Keratinocyte (primary cell): Measurements from ENCODE around the genes CREB3L2, AKR1D1 and KIAA1549.

DNA sequence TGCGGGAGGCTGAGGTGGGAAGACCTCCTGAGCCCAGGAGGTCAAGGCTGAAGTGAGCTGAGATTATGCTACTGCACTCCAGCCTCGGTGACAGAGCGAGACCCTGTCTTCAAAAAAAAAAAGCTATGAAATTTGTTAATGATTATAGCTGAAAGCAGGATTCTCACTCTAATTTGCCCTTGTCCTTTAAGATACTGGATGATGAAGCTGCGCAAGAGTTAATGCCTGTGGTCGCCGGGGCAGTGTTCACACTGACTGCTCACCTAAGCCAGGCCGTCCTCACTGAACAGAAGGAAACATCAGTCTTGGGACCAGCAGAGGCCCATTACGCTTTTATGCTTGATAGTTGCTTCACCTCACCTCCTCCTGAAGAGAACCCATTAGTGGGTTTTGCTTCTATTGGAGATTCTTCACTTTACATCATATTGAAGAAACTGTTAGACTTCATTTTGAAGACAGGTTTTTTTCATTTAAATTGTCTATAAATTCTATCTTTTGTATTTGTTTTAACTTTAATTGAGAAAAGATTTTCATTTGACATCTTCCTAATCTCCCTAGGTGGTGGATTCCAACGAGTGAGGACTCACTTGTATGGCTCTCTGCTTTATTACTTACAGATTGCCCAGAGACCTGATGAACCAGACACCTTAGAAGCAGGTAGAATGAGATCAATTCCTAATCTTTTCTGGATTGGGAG lies 42.9 kb upstream of the STMP1 start:
CAGE:
- cytosol, long polyA minus RNA: no peak
- cytosol, long polyA plus RNA: no peak
- long polyA plus RNA: no peak
- nucleus, long polyA minus RNA: no peak
- nucleus, long polyA plus RNA: no peak

GRCh38 chr7:137878230-137879026 lies 31.7 kb upstream of the DGKI start:
CAGE:
- cytosol, long polyA minus RNA: no peak
- cytosol, long polyA plus RNA: no peak
- long polyA plus RNA: no peak
- nucleus, long polyA minus RNA: no peak
- nucleus, long polyA plus RNA: no peak

GRCh38 chr7:137879038-137880010 lies 32.5 kb upstream of the DGKI start:
CAGE:
- cytosol, long polyA minus RNA: start-site peak on the minus strand at chr7:137879199-137879266, 13 reads
- cytosol, long polyA plus RNA: no peak
- long polyA plus RNA: no peak
- nucleus, long polyA minus RNA: start-site peak on the minus strand at chr7:137879001-137879211, 53 reads
- nucleus, long polyA plus RNA: no peak

DNA sequence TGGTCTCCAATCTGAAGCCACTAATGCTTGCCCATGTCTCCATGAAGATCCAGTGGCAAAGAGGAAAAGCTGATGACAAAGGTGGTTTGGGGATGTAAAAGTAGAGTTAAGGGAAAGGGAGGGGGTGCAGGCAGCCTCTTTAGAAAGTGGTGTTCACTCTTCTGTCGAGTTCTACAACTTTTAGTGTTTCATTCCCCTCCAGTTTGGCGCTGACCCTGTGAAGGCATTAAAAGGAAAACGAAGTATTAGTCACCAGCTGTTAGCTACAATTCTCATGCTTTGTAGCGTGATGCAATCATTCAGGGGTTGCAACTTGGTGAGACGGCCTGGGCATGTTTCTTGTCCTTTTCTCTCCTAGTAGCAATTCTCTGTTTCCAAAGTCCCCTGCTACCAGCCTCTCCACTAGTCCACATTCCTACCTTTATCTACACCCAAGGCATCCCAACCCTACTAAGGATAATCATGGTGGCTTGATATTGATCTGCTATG lies 33.6 kb upstream of the DGKI start:
CAGE:
- cytosol, long polyA minus RNA: no peak
- cytosol, long polyA plus RNA: no peak
- long polyA plus RNA: no peak
- nucleus, long polyA minus RNA: no peak
- nucleus, long polyA plus RNA: no peak

DNA sequence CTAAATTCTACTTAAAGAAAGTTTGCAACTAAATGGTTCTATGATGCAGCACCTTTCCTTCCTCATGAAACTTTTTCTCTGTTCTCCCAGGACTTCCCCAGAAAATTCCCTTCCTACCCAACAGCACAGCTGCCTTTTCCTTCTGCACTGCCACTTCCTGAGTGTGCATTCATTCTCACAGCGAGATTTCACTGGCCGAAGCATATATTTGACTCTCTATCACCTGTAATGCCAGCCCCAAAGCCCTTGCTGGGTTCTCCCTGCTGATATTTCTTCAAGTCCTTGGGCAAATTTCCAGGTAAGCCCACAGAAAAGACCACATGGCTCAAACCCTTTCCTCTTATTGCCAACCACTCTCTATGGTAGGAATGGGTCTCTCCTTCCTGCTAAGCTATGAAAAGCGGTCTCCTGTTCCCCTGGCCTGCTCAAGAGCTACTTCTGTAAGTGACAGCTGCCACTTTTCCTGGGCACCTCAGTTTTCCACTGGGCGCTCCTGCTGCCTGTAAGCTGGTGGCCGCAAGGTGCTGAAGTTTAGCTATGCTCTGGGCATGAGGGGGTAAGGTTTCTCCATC lies 41.6 kb upstream of the DGKI start:
CAGE:
- cytosol, long polyA minus RNA: no peak
- cytosol, long polyA plus RNA: no peak
- long polyA plus RNA: no peak
- nucleus, long polyA minus RNA: start-site peak on the minus strand centred at position 331 of the sequence, 105 bp wide, 9 reads
- nucleus, long polyA plus RNA: no peak

DNA sequence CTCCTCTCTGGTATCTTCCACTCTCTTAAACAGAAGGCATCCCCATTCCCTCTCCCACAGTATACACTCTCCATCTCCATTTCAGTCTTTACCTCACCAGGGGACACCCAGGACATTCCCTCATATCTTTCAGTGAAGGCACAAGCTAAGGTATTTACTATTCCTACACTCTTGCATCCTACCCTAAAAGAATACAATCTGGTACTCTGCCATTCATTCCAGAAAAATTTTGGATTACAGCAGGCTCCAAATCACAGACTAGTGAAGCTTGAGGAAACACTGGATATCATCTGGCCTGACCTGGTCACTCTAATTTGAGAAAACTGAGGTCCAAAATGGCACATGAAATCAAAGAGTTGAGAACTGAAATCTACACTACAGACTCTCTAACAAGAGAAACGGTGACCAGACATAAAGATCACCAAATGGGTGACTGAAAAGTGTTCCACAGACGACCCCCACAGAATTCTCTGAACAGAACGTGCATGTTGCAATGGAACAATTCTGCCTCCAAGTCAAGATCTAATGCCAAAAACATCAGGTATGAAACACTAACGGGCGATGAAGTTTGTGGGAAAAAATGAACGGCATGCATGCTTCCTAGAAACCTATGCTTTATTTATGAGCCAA lies 61.6 kb downstream of the CREB3L2 start:
CAGE:
- cytosol, long polyA minus RNA: no peak
- cytosol, long polyA plus RNA: no peak
- long polyA plus RNA: no peak
- nucleus, long polyA minus RNA: no peak
- nucleus, long polyA plus RNA: no peak

GRCh38 chr7:137942438-137942859 lies 59.4 kb downstream of the CREB3L2 start:
CAGE:
- cytosol, long polyA minus RNA: no peak
- cytosol, long polyA plus RNA: no peak
- long polyA plus RNA: no peak
- nucleus, long polyA minus RNA: no peak
- nucleus, long polyA plus RNA: no peak

DNA sequence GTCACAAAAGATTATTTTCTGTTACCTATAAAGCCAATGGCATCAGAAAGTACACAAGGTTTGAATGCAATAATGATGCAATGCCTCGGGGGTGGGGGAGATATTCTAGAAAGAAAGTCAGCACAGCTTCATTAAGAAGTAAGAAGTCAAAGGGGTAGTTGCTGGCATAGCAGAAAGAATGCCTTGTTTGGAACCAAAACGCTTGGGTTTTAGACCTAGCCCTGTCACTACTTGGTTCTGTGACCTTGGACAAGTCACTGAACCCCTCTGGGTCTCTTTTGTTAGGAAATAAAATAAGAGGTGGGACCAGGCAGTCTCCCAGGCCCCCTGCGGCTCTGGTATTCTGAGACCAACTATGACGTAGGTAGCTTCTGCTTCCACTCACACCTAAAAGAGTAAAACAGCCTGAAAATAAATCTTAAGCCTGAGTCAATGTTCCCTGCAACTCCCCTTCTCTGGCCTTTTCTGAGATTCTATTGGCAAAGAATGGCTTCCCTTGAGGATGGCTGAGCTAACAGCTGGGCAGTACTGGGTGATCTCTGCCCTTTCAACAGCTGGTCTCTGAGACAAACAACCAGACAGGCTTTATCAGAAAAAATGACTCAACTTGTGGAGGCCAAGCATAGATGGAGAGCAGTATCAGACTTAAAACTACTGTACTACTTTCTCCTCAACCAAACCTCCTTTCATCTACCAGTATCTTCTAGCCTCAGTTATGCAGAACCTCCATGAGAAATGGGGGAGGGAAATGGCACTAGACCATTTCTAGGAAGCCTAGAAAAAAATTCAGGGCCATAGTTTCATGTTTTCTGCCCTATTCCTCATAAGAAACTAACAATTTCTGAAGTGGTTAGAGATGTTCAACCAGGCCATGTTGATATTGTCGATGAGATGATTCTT lies 58.8 kb downstream of the CREB3L2 start:
CAGE:
- cytosol, long polyA minus RNA: no peak
- cytosol, long polyA plus RNA: no peak
- long polyA plus RNA: no peak
- nucleus, long polyA minus RNA: no peak
- nucleus, long polyA plus RNA: no peak

GRCh38 chr7:137990232-137990766 lies 11.6 kb downstream of the CREB3L2 start:
CAGE:
- cytosol, long polyA minus RNA: no peak
- cytosol, long polyA plus RNA: no peak
- long polyA plus RNA: no peak
- nucleus, long polyA minus RNA: no peak
- nucleus, long polyA plus RNA: no peak

DNA sequence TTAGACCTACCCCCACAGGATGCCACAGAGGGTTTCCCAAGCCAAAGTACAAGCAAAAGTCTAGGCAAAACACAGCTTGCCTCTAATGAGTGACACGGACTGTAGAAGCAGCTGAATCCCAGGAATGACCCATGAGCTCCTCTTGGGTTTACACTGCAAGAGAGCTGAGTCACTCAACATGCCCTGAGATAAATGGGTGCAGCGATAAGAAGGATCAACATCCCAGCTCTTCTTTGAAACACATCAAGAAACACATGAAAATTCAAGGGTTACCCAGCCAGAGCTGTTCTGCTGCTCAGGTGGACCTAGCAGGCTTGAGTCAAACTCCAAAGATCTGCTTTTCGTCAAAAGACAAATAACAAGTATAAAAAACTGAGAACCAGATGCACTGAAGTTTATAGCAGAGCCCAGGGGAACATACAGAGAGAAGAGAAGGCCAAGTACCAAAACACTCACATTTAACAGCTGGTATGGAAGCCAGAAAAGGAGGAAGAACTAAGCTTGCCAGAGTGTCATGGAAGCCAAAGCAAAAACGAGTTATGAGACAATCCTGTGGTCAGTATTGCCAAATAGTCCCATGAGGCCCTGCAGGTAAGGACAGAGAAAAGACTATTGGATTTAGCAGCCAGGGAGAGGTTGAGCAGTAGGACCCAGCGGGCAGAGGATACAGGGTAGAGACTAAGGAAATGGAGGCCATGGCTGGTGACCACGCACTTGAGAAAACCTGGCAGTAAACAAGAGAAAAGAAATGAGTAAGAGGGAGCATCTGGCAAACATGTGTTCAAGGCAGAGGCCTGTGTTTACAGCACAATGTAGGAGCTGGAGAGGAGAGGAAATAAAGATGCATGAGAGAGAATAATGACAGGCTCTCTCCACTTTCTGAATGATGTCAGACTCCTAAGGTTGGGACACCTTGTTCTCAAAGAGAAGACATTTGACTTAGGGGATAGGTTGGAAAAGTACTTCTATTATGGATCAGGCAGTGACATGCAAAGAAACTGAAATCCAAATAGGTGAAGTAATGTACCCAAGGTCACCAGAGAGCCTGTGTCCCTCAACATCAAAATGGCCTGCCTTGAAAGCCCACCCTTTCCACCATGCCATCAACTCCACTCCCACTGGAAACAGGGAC lies 9.3 kb downstream of the CREB3L2 start:
CAGE:
- cytosol, long polyA minus RNA: no peak
- cytosol, long polyA plus RNA: no peak
- long polyA plus RNA: no peak
- nucleus, long polyA minus RNA: no peak
- nucleus, long polyA plus RNA: no peak

CAGE:
- cytosol, long polyA minus RNA: start-site peak on the minus strand at chr7:138002060-138002098, 144 reads
- cytosol, long polyA plus RNA: no peak
- long polyA plus RNA: start-site peak on the minus strand at chr7:138002047-138002120, 76 and 170 reads in 2 replicates
- nucleus, long polyA minus RNA: start-site peak on the minus strand at chr7:138002053-138002091, 152 reads
- nucleus, long polyA plus RNA: no peak
Measured at GRCh38 chr7:138001213-138002220, at the start of gene CREB3L2. Gene CREB3L2 (minus strand): TSS chr7:138002086.

CAGE:
- cytosol, long polyA minus RNA: no peak
- cytosol, long polyA plus RNA: no peak
- long polyA plus RNA: no peak
- nucleus, long polyA minus RNA: no peak
- nucleus, long polyA plus RNA: no peak
Measured at GRCh38 chr7:138075803-138076563, at the start of gene AKR1D1. Gene AKR1D1 (plus strand): TSS chr7:138076459.

GRCh38 chr7:138352463-138353140 lies 107.5 kb upstream of the TRIM24 start:
CAGE:
- cytosol, long polyA minus RNA: no peak
- cytosol, long polyA plus RNA: no peak
- long polyA plus RNA: no peak
- nucleus, long polyA minus RNA: no peak
- nucleus, long polyA plus RNA: no peak

DNA sequence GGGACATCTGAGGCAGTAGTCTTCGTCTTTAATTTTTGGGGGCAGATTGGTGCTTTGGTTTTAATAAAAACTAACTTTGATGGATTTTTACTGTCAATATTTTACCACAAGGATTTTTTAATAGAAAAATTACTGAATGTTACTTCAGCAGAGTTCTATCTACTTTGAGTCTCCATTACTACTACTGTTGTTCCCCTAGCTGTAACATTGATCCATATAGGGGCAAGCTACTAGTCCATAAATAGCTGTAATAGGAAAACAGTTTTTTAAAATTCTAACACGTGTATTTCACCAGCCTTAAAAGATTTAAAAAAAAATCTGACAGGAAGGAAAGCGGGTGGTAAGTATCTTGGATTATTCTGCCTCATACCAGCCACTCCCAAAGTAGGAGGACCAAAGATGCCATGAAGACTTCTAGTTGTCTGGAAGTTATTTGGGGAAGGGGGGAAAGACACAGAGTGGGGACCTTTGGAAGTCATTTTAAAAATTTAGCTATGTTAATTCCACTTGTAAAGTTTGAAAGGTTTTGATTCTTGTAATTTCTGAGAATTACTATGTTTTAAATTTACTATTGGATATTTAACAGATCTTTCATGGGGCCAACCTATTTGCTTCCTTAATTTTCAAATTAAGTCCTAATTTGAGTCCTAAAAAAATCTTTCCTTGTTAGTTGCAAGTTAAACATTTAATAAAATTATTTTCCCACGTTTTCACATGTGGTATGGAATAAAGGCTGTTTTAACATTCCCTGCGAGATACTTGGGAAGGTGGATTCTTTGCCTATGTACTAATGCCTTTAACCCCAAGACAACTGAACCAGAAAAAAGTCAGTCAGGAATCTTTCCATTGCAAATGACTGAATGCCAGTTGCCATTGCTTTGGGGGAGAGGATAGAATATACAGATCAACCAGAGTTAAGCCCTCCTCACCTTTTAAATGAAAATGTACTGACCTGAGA lies 111.6 kb downstream of the SVOPL start:
CAGE:
- cytosol, long polyA minus RNA: no peak
- cytosol, long polyA plus RNA: no peak
- long polyA plus RNA: no peak
- nucleus, long polyA minus RNA: no peak
- nucleus, long polyA plus RNA: no peak

DNA sequence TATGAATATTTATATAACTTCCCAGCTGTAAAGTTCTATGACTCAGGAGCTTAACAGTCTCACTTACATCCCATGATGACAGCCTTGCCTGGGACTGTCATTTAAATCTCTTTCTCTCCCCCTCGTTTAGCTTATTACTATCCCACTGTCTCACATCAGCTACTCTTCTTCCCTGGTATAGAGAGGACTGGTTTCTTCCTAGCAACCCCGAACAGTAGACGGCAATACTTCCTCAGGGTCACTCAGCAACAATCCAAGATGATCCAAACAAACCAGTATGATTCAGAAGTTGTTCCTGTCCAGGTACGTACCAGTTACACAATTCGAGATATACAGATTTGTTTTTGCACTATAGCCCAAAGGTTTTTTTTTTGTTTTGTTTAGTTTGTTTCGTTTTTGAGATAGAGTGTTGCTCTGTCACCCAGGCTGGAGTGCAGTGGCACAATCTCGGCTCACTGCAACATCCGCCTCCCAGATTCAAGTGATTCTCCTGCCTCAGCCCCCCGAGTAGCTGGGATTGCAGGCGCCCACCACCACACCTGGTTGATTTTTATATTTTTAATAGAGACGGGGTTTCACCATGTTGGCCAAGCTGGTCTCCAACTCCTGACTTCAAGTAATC lies 22.6 kb downstream of the KIAA1549 start:
CAGE:
- cytosol, long polyA minus RNA: no peak
- cytosol, long polyA plus RNA: no peak
- long polyA plus RNA: no peak
- nucleus, long polyA minus RNA: no peak
- nucleus, long polyA plus RNA: no peak

DNA sequence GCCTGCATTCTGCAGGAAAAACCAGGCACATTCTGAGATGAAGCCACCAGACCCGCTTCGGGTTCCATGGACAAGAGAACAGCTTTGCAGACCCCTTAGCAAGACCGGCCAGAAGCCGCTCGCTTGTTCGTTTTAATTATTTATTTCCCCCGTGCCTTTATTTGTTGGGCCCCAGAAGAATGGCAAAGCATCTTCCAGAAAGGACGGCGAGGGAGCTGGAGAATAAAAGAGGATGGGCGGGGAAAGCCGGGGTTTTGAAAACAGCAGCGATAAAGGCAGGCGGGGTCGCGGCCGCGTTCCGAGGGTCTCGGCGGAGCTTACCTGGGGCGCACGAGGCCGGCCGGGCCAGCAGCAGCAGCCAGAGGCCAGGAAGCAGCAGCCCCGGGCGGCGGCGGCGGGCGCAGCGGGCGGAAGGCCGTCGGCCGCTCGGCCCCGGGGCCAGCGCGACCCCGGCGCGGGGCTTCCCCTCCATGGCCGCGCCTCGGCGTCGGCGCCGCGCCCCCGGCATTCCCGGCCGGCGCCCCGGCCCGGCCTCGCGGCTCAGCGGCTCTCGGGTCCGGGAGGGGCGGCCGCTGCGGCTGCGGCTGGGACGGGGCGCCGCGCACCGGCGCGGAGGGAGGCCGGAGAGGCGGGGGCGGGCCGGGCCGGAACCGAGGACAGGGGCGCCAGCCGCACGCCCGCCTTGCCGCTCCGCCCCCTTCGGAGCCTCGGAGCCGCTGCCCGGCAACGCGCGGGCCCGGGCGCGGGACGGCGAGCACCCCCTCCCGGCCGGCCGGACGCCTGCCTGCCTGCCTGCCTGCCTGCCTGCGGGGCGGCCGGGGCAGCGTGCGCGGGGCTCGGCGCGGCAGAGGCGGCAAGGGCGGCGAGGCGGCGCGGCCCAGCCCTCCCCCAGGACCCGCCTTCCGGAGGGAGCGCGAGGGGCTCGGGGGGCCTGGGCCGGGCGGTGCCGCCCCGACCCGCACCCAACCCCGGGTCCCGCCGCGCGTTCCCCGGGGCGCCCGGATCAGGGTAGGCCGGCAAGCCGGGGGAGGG lies at the start of gene KIAA1549:
TSS of gene KIAA1549 (minus strand) at position 628 of the 1,032 bp plus-strand sequence.
CAGE:
- cytosol, long polyA minus RNA: no peak
- cytosol, long polyA plus RNA: no peak
- long polyA plus RNA: no peak
- nucleus, long polyA minus RNA: start-site peak on the minus strand centred at position 623 of the sequence, 10 bp wide, 9 reads
- nucleus, long polyA plus RNA: no peak

DNA sequence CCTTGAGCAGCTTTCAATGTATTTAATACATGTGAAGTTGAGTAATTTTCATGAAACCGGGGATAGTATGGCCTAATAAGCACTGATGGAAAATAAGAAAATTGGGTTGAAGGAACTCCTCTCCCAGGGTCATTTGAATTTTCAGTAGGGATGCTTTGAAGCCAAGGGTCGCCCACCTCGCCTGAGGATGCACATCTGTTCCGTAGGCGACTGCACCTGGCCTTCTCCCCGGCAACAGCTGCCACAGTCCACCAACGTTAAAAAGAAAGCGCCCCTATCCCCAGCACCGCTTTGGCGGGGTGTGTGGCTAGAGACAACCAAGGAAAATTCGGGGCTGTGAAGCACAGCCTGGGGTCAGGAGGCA lies 1.1 kb downstream of the ZC3HAV1L start:
CAGE:
- cytosol, long polyA minus RNA: no peak
- cytosol, long polyA plus RNA: no peak
- long polyA plus RNA: no peak
- nucleus, long polyA minus RNA: no peak
- nucleus, long polyA plus RNA: no peak

CAGE:
- cytosol, long polyA minus RNA: no peak
- cytosol, long polyA plus RNA: no peak
- long polyA plus RNA: no peak
- nucleus, long polyA minus RNA: no peak
- nucleus, long polyA plus RNA: no peak
Measured at GRCh38 chr7:139064530-139065716, 29.1 kb upstream of the ZC3HAV1L start.

DNA sequence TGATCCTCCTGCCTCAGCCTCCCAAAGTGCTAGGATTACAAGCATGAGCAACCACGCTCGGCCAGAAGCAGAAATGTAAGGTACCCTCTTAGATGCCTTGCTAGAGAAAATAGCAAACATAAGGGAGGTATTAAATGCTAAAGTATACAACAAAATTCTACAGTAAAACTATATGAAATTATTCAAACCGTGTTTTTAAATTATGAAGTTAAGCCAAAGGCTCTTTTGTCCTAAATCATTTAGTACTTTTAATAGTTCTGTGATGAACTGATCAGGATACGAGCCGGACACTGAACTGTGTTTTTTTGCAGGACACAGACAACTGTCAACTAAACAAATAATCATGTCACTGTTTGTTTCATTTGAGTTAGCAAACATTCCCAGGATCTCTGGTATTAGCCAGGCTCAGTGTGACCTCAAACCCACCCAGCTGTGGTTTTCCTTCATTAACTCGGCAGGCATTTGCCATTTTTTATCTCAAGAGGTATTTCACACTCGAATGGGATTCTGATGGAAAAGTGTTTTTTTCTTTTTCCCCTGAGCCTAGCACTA lies 33.8 kb downstream of the ZC3HAV1 start:
CAGE:
- cytosol, long polyA minus RNA: no peak
- cytosol, long polyA plus RNA: no peak
- long polyA plus RNA: no peak
- nucleus, long polyA minus RNA: no peak
- nucleus, long polyA plus RNA: no peak

CAGE:
- cytosol, long polyA minus RNA: no peak
- cytosol, long polyA plus RNA: no peak
- long polyA plus RNA: no peak
- nucleus, long polyA minus RNA: no peak
- nucleus, long polyA plus RNA: no peak
Measured at GRCh38 chr7:139076229-139076463, 33.4 kb downstream of the ZC3HAV1 start.